Mammary epithelial cell (primary cell): ENCODE measurements around a stretch of chr1.

DNA sequence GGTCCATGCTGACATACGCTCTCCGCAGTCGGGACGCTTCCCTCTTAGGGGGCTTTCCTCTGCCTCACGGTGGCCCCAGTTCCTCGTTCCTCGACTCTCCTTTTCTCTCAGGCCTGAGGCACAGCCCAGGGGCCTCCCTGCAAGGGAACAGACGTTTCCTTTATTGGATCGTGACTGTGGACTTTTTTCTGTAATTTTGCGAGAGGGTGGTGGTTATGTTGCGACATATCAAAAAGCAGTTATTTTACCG is 283 bp downstream of the CAPZA1 start:
- CAGE, long polyA plus RNA, result no peak
- RRBS, result no CpG with 5 or more reads among the region's 12 CpGs

DNA sequence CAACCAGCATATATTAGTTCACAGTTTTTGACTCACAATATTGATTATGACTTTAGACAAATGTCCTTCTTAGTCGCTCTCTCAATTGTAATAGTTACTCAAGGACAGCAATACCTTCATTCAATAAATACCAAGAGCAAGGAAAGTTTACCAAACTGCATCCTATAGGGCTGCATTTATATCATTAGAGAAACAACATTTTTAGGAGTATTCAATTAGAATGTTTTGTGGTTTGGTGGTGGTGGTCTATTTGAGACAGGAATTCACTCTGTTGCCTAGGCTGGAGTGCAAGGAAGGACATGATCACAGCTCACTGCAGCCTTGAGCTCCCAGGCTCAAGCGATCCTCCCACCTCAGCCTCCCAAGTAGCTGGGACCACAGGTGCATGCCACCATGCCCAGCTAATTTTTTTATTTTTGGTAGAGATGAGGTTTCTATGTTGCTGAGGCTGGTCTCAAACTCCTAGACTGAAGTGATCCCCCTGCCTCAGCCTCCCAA is 7.1 kb upstream of the MOV10 start:
- CAGE, long polyA plus RNA, result no peak
- RRBS, result no CpG with 5 or more reads among the region's 2 CpGs

DNA sequence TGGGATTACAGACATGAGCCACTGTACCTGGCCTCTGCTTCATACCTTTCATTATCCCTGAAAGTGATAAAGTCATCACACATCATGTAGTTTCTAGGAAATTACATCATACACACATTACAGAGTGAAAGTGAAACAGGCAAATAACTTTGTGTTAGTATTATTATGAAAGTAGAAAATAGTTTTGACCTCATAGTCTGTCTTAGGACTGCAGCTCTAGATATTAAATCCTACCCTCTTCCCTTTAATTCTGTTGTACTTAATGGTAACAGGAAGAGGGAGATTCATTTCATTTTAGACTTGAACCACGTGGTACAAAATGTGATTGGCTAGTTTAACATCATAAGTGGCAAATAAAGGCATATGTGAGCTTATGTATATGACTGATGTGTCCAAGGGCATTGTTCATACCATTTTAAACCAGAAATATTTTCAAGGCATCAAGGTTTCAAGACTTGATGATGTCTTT is 5.7 kb upstream of the MOV10 start:
- CAGE, long polyA plus RNA, result no peak
- RRBS, result no CpG with 5 or more reads among the region's 1 CpG

GRCh38 chr1:112671290-112671831 is 3.1 kb upstream of the MOV10 start:
- CAGE, long polyA plus RNA, result no peak
- RRBS, result no CpG with 5 or more reads among the region's 3 CpGs

GRCh38 chr1:112825562-112825997 is 106.9 kb downstream of the TAFA3 start:
- CAGE, long polyA plus RNA, result no peak
- RRBS, result no CpG with 5 or more reads among the region's 7 CpGs

GRCh38 chr1:112853802-112854460 is 102.1 kb downstream of the SLC16A1 start:
- CAGE, long polyA plus RNA, result no peak
- RRBS, result no CpG with 5 or more reads among the region's 17 CpGs

- CAGE, long polyA plus RNA, result no peak
- RRBS, result no CpG with 5 or more reads among the region's 4 CpGs
Observed at GRCh38 chr1:112964419-112964834, 8.4 kb upstream of the SLC16A1 start.

- CAGE, long polyA plus RNA, result no peak
- RRBS, result no CpG with 5 or more reads among the region's 6 CpGs
Observed at GRCh38 chr1:112998826-112999491, 43.0 kb upstream of the SLC16A1 start.

GRCh38 chr1:113027013-113027988 is 45.7 kb upstream of the LRIG2 start:
- CAGE, long polyA plus RNA, result no peak
- RRBS, result no CpG with 5 or more reads among the region's 5 CpGs

DNA sequence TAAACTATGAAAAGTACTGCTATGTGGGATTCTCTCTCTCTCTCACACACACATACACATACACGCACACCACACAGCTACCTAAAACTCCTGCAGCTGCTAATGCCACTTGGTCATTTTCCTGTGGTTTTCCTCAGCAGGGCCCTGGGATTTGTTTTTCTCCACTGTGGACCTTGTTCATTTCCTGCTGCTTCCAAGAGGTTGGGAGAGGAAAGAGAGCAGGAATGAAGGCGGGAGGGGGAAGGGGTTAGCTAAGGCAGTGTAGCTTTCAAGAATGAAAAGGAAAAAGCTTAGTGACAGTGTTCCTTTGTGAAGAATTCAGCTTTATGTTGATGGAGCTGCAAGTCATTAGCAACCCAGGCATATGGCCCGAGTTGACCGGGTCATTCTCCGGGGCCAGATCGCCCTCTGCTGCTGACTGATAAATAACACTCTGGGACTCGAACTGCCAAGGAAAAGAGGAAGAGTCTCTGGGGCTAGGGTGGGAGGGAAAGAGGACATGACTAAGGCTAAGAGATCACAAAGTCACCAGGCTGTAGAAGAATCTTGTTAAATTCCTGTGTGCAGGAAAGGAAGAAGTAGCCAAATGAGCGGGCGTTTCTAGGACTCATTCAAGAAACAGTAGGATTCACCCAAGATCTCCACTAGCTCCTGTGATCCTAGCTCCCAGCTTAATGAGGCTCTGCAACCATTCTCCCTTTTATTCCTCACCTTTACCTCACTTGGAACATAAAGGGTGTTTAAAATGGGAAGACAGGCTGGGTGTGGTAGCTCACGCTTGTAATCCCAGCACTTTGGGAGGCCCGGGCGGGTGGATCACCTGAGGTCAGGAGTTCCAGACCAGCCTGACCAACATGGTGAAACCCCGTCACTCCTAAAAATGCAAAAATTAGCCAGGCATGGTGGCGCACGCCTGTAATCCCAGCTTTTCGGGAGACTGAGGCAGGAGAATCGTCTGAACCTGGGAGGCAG is 30.3 kb upstream of the LRIG2 start:
- CAGE, long polyA plus RNA, result no peak
- RRBS, result no CpG with 5 or more reads among the region's 17 CpGs

GRCh38 chr1:113388679-113389292 is 1.5 kb upstream of the MAGI3 start:
- CAGE, long polyA plus RNA, result no peak
- RRBS, result no CpG with 5 or more reads among the region's 7 CpGs

GRCh38 chr1:113443767-113444271 is 53.5 kb downstream of the MAGI3 start:
- CAGE, long polyA plus RNA, result no peak
- RRBS, result no CpG with 5 or more reads among the region's 2 CpGs

GRCh38 chr1:113444319-113445247 is 54.3 kb downstream of the MAGI3 start:
- CAGE, long polyA plus RNA, result no peak
- RRBS, result no CpG with 5 or more reads among the region's 1 CpG

DNA sequence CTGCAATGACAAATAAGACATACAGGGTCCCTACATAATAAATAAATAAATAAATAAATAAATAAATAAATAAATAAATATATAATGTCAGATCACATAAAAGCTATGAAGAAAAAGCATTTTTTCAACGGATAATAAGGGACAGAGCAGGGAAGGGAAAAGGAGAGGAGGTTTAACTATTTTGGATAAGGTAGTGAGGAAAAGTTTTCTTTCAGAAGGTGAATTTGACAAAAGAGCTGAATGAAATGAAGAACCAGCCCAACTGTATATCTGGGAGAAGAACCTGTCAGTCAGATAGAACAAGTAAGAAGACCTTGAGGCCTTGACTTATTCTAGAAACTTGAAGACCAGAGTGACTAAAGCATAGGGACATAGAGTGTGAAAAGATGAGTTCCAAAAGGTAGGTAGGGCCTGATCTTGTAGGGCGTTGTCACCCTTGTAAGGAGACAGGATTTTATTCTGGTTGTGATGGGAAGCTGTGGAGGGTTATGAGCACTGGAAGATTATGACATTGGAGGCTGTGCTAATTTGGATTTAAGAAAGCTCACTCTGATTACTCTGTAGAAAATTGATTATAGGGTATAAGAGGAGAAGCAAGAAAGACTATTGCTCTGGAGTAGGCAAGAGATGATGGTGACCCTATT is 115.3 kb downstream of the MAGI3 start:
- CAGE, long polyA plus RNA, result no peak
- RRBS, result no CpG with 5 or more reads among the region's 2 CpGs

DNA sequence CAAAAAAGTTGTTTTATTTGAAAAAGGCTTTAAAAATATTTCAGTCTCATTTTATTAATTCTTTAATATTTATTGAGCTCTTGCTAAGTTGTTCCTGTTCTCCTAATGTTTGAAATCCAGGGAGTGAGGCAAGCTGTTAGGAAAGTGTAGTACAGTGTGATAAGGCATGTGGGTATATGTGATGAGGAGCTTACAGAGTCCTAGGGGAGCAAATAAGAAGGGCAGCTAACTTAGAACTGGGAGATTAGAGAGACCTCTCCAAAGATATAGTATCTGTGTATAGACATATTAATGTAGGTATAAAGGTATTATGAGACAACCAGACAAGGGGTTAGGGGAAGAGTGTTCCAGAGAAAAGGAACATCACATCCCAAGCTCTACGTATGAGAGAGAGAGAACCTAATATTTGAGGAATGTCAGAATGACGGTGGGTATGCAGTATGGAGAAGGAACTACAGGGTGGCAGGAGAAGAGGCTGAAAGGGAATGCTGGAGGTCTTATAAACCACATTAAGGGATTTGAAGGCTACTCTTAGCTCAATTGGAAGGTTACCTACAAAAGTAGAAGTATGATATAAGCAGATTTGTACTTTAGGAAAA is 135.9 kb downstream of the MAGI3 start:
- CAGE, long polyA plus RNA, result no peak
- RRBS, result no CpG with 5 or more reads among the region's 2 CpGs

DNA sequence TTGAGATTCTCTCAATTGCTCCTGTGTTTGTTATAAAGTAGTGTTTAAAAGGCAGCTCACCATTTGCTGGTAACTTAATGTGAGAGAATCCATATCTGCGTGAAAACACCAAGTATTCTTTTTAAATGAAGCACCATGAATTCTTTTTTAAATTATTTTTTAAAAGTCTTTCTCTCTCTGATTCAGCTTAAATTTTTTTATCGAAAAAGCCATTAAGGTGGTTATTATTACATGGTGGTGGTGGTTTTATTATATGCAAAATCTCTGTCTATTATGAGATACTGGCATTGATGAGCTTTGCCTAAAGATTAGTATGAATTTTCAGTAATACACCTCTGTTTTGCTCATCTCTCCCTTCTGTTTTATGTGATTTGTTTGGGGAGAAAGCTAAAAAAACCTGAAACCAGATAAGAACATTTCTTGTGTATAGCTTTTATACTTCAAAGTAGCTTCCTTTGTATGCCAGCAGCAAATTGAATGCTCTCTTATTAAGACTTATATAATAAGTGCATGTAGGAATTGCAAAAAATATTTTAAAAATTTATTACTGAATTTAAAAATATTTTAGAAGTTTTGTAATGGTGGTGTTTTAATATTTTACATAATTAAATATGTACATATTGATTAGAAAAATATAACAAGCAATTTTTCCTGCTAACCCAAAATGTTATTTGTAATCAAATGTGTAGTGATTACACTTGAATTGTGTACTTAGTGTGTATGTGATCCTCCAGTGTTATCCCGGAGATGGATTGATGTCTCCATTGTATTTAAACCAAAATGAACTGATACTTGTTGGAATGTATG is 4.9 kb upstream of the OLFML3 start:
- CAGE, long polyA plus RNA, result no peak
- RRBS, result no CpG with 5 or more reads among the region's 3 CpGs

GRCh38 chr1:114117674-114117949 is 36.1 kb downstream of the SYT6 start:
- CAGE, long polyA plus RNA, result no peak
- RRBS, result no CpG with 5 or more reads among the region's 5 CpGs

- CAGE, long polyA plus RNA, result no peak
- RRBS, result no CpG with 5 or more reads among the region's 7 CpGs
Observed at GRCh38 chr1:114251177-114251564, 97.5 kb upstream of the SYT6 start.

DNA sequence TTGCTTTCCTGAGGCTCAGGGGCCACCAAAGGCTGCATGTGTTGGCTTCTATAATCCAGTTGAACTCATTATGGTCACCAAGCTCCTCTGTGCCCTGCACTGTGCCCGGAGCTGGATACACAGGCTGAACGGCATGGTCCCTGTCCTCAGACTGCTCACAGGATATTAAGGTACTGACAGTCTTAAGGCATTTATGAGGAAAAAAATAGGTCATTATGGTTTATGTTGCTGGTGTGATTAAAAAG is 117.1 kb upstream of the SYT6 start:
- CAGE, long polyA plus RNA, result no peak
- RRBS, result no CpG with 5 or more reads among the region's 2 CpGs

GRCh38 chr1:114390436-114391040 is 120.5 kb downstream of the TRIM33 start:
- CAGE, long polyA plus RNA, result no peak
- RRBS, result no CpG with 5 or more reads among the region's 6 CpGs